PC-3 (cell line): ENCODE results near the gene RSAD1.

- RAMPAGE, long total RNA, result no peak
Observed at GRCh38 chr17:50199604-50200633, 1.5 kb downstream of the COL1A1 start.

- RAMPAGE, long total RNA, result no peak
Observed at GRCh38 chr17:50209291-50210113, 8.1 kb upstream of the COL1A1 start.

GRCh38 chr17:50254159-50254436 is 20.2 kb upstream of the TMEM92 start:
- RAMPAGE, long total RNA, result no peak

GRCh38 chr17:50266604-50267022 is 7.7 kb upstream of the TMEM92 start:
- RAMPAGE, long total RNA, result no peak

- RAMPAGE, long total RNA, result no peak
Observed at GRCh38 chr17:50283801-50284300, 9.6 kb downstream of the TMEM92 start.

- RAMPAGE, long total RNA, result no peak
Observed at GRCh38 chr17:50351376-50352209, 5.7 kb downstream of the XYLT2 start.

- RAMPAGE, long total RNA, result no peak
Observed at GRCh38 chr17:50473372-50473894, 4.8 kb upstream of the CHAD start.

DNA sequence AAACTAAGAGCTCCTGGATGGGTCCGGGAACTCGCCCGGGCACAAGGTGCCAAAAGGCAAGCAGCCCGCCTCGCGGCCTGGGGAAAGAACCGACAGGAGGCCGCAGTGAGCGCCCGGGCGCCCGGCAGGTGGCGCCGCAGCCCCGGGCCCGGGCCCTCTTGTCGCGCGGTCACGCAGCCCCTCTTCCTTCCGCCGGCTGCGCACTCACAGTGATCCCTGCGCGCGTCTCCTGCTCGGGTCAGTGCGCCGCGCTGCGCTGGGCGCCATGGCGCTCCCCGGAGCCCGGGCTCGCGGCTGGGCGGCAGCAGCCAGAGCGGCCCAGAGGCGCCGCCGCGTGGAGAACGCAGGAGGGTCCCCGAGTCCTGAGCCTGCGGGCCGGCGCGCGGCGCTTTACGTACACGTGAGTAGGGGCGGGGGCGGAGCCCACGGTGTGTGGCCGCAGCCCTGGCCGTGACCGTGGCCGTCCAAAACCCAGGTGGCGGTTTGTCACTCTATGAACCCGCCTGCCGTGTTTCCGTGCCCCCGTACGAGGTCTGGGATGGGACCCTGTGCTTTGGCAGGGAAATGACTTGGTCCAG is at the start of gene RSAD1:
RSAD1 (plus strand) TSS at position 241 of the 578 bp plus-strand sequence.
- RAMPAGE, long total RNA, result no peak

- RAMPAGE, long total RNA, result no peak
Observed at GRCh38 chr17:50518512-50519219, 10.4 kb downstream of the MYCBPAP start.

DNA sequence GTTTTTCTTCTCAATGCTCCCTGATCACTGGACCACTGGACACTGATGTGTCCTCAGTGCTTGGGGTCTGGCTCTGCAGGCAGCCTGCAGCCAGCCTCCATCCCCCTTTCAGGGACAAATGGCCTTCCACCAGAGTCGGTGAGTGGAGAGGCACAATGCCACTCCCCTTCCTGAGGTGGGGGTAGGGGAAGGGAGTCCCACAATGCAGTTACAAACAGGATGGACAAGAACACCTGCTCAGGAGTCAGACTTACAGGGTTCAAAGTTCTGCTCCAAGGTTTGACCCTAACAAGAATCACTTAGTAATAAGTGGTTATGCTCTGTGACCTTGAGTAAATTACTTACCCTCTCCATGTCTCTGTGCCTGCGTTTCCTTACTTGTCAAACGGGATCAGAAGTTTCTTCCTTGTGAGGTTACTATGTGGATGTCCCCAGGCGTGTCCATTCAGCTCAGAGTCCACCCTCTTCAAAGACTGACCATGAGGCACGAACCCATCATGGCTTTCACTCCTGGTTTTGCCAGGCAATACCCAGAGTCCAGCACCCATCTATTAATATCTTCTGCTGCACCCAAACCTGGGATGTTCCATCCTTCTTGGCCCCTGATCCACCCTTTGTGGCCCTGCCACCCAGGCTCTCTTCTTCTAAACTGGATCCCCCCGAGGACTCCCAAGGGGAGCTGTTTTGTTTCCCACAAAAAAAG is 3.4 kb upstream of the SPATA20 start:
- RAMPAGE, long total RNA, result no peak

DNA sequence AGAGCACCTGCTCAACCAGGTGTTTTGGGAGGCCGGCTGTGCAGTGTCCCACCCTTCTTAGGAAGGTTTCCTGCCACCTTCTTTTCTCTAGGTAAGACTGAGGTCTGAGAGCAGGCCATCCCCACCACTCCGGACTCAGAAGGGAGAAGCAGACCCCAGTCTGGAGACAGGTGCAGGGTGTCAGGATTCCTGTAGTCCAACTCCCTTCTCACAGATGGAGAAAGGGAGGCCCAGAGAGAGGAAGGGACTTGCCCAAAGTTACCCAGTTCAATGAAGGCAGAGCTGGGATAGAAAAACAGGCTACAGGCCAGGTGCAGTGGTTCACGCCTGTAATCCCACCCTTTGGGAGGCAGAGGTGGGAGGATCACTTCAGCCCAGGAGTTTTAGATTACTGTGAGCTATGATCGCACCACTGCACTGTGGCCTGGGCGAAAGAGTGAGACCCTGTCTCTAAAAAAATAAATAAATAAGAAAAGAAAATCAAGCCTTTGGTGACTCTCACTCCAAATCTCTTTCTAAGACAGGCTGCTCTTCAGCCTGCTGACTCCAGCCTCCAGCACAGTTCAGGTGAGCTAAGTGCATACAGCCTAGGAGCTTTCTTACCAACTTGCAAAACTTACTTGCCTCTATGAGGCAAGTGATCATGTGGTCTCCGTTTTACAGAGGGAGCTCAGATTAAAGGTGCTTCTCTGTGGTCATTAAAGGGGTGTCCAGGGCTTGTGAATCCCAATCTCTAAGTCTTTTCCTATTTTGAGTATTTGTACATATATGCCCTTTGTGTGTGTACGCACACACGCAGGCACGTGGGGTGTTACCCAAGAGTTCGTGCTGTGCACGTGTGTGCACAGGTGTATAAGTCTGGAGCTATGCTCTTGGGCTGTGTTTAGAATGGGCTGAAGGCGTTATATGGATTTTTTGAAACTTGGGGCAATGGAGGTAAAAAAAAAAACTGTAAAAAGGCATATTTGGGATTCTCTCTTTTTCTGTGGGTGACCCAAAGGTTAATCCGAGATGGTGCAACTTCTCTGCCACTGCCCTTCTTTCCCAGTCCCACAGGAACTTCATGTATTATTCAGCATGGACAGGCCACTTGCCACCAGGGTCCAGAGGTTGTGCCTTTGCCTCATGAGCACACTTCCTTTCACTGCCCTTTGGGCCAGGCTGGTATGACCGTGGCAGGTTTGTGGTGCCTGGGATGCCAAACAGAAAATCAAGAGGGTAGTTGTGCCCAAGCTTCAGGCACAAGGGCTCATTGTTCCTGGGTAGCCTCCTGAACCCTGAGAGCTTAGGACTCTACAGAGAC is 1.2 kb downstream of the ABCC3 start:
- RAMPAGE, long total RNA, result no peak

- RAMPAGE, long total RNA, result no peak
Observed at GRCh38 chr17:50668104-50669115, 33.7 kb downstream of the ABCC3 start.

- RAMPAGE, long total RNA, result no peak
Observed at GRCh38 chr17:50687127-50687689, 20.5 kb downstream of the ANKRD40 start.

- RAMPAGE, long total RNA, result no peak
Observed at GRCh38 chr17:50790003-50790485, 22.7 kb upstream of the ANKRD40CL start.

DNA sequence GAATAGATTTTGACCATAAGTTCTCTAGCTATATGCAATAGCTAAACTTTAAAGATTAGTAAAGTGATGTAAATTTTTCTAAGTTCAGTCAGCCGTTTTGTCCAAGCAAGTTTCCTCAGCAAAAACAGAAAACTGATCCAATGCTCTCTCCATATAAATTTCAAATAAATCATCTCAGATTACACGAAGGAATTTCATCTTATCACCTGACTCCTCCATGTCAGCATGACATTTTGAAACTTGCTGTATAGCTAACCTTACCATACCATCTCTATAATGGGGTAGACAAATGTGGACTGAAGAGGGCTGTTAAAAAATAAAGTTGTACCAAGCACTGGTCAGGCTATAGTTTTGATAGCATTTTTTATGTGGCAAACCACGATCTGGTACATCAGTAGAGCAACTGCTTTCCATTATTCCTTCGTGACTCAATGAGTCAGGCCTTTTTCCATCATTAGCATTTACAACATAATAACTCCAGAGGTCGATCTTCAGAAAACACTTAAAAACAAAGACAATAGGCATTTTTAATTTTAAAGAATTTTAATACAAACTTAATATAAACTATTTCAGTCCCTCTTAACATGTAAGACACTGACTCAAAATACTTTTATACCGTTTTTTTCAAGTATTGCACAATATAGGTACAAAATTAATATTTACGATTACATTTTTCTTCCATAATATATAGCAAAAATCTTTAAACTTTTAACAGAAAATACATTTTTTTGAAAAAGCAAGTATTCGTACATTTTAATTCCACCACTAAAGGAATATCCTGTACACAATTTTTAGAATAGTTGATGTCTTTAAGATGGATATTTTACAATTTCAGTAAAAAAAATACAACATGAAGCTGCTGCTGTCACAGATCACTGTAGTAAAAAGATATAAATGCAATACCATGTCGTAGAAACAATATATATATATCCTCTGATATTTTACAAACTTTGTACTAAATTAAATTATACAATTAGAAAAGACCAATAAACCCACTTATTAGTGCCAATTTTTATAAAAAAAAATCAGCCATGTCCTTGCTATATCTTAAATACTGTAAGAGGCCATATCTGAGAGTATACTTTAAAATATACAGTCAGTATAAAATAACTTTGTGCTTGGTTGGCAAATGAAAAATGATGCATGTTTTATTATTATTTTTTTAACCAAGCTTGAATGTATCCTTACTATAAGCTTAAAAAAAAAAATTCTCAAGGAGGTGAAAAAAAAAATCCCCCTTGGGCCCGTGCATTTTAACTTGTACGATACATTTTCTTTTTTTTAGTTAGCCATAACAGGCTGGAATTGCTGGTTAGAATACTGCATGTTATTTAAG is 4.0 kb downstream of the TOB1 start:
- RAMPAGE, long total RNA, result no peak

DNA sequence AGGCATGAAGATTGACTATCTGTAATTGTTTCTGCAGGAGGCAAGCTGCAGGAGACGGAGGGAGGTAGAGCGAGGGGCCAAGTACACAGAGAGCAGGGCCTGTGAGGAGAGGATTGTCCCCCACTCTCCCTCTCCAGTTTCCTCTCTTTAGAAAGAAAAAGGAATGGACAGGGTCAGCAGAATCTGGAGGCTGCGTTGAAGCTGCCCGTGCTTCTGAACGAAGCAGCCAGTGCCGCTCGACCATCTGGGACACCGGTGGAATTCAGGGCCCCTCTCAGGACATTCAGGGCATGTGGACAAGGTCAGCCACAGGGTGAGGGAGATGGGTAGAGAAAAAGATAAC is 33.9 kb upstream of the TOB1 start:
- RAMPAGE, long total RNA, result no peak

DNA sequence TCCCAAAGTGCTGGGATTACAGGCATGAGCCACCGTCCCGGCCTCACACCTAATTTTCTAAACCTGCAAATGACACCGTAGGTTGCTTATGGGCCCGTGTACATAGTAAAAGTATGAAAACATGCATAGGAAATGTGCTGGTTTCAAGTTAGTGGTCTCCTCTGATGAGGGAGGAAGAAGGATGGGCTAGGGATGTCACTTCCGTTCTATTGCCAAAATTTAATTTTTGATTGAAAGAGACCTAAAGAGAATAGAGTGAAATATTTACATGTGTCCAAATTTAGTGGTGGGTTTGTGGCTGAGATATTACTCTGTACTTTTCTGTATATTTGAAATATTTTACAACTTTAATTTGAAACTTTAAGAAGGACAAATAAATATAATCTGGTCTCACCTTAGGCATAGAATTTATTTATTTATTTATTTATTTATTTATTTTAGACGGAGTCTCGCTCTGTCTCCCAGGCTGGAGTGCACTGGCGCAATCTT is 47.8 kb upstream of the TOB1 start:
- RAMPAGE, long total RNA, result no peak

- RAMPAGE, long total RNA, result no peak
Observed at GRCh38 chr17:50996347-50996870, 124.3 kb downstream of the SPAG9 start.

DNA sequence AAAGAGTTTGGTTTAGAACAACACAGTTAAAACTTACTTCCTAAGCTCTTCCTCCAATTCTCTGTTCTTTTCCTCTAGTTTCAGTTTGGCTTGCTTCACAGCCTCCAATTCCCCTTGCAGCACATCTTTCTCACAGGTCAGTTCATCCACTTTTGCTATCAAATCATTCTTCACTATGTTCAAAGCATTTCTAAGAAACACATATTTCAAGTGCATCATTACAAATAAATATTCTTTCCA is 114.7 kb downstream of the SPAG9 start:
- RAMPAGE, long total RNA, result no peak

DNA sequence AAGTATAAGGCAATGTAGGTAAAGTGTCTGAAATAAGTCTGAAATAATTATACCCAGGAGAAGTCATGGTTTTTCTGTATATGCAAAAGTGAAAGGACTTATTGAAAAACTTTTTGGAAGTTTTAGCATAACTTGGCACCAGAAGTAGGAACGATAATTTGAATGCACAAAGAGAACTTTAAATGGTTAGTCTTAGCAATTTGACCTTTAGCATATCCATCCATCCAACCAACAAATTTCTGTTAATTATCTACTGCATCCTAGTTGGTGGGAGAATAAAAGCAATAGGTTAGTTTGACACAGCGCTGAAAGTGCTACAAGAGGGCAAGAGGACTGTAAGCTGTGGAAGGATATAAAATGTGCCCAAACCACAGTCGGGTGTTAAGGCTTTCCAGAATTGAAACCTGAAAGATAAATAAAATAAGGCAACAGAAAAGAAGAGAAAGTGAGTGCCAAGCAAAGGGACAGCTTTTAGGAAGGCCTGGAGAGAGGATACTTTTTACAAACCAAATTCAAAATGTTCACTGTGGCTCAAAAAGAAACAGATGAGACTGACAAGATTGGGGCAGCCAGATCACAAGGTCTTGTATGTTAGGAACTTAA is 17.6 kb downstream of the SPAG9 start:
- RAMPAGE, long total RNA, result no peak